Endodermal cell (in vitro differentiated cells): ENCODE results near the genes MTF1 and MACF1.

DNA sequence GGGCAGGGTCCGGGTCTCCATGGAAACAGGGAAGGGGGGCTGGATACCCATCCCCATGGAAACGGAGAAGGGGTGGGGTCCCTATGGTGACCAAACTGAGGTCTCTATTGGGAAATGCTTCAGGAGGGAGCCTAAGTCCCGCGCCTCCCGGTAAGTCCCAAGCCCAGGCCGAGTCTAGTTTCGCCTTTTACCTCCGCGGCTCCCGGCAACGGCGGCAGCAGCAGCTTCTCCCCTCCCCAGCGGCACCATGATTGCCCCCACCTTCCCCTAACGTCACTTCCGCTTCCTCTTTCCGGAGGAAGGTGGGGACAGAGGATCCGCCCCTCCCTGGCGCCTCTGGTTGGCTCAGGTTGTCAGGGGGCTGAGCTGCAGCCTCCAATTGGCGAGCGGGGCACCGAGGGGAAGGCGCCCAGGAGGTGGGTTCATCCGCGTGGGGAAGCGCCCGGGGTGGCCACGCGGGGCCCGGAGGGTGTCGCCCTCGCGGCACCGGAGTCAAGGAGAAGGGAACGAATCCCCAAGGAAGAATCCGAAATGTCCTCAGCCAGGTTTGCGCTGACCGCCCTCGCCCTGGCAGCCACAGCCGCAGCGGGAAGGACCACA is at the start of gene MTF1:
Gene MTF1 (minus strand): TSS at position 253 of the 600 bp plus-strand sequence.
- PRO-cap = bidirectional peak, plus-strand start at position 425 of the sequence, minus-strand start at position 253 of the sequence

DNA sequence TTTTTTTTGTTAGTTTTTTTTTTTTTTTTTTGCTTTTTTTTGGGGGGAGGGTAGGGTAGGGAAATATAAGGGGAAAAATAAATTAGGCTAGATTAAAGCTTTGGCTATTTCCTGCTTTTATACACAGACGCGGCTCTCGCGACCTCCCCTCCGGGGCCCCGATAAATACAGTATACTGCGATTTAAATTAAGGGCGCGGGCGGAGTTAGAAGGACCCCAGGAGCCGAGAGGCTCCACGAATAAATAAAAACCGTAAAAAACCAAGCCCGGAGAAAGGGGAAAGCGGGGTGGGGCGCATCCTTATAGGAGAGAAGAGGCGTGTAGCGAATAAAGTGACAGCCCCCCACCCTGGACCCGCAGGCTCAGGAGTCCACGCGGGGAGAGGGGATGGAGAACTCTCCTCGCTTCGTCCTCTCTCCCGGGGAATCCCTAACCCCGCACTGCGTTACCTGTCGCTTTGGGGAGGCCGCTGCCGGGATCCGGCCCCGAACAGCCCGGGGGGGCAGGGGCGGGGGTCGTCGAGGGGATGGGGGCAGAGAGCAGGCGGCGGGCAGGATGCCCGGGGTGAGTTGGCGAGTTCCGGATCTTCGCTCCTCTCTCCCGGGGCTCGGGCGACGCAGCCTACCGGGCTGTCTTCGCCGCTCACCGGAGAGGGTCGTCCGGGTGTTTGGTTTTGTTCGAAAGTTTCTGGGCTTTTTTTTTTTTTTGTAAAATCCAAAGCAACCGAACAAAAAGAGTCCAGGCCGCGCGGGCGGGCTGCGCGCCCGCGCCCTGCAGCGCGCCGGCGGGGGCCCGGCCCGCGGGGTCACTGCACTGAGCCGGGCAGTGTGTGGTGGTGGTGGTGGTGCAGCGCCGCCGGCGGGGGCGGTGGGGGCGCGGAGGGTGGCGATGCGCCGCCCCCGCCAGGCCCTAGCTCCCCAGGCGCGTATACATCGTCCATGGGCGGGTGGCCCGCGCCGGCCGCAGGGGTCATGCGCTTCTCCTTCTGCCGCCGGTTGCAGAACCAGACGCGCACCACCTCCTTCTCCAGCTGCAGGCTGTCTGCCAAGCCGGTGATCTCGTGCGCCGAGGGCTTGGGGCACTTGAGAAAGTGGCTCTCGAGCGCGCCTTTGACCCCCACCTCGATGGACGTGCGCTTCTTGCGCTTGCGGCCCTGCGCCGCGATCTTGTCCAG is 1.6 kb downstream of the POU3F1 start:
- PRO-cap = no peak

- PRO-cap = no peak
Observed at GRCh38 chr1:38243236-38243669, 196.7 kb upstream of the POU3F1 start.

- PRO-cap = no peak
Observed at GRCh38 chr1:38558017-38558827, 301.4 kb downstream of the RRAGC start.

DNA sequence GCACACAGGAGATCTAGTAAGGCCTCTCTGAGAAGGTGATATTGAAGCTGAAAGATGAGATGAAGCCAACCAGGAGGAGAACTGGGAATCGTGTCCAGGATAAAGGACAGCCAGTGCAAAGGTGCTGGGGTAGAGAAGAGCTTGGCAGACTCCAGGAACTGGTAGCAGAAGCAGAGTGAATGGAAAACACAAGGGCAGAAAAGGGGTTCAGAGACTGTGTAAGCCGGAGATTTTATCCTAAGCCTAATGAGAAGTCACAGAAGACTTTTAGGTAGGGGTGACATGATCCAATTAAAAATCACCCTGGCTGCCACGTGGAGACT is 279.8 kb downstream of the RRAGC start:
- PRO-cap = unidirectional peak, minus-strand start at position 220 of the sequence

DNA sequence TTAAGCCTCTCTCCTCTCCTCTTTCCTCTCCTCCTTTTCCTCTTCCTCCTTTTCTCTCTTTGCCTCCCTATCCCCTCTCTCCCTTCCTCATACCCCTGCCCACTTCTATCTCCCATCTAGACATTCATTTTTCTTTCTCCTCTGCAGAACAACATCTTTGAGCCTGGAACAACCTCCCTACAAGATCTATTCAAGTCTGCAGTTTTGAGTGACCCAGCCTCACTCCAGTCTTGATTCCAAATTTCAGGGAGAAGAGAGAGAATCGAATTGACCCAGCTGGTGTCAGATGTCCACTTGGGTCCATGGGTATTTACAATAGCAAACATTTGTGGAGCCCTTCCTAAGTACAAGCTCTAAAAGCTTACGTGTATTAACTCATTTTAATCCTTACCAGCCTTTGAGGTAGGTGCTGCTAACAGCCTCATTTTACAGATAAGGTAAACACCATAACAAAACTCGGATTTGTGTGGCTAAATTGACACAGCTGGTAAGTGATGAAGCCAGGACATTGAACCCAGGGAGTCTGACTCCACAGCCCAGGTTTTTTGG is 138.5 kb downstream of the RRAGC start:
- PRO-cap = no peak

DNA sequence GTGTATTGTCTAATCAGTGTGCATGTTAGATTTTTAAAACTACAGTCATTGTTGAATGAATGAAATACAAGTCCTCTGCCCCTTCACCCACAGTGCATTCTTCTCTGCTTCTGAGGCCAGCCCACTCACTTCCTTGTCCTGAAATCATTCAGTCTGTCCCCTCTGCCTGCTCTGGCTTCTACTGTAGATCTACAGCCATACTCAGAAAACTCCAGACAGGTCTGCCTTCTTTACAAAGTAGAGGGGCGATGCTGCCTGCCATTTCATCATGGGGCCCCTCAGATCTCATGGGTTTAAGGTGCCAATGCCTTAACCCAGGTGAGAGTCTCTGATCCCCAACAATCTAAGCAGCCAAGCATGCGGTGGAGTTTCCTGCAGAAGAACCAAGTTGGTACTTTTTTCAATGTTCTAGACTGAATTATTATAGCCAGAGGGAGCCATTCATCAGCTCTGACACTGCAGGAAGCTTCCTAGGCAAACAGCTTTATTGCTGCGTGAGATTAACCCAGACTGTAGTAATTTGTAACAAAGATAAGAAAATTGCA is 135.6 kb downstream of the RRAGC start:
- PRO-cap = no peak

DNA sequence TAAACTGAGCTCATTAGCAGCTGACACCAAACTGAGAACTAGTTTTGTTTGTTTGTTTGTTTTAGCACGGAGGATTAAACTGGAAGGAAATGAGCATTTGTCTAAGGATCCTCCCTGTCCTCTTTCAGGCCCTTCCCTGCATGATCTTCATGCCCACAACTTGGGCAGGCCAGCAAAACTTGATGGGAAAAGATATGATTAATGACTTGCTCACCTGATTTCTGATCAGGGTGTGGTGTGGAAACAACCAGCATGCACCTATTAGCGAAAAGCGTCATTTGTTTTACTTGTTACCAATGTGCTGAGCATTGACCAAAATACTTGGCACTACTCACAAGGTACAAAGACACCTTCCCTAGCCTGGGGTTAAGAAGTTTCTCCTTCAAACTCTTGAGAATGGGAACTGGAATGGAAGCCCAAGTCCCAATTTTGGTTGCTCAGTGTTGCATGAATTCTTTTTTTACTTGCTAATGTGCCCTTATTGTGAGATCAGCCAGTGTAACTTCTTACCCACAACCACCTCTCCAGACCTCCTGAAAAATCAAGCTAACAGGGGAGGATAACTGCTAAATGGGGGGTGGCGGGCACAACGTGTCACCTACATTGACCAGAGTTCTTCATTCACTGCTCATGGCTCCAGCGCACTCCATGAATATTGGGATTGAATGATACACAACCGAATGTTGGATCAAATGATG is 77.6 kb downstream of the NDUFS5 start:
- PRO-cap = no peak

DNA sequence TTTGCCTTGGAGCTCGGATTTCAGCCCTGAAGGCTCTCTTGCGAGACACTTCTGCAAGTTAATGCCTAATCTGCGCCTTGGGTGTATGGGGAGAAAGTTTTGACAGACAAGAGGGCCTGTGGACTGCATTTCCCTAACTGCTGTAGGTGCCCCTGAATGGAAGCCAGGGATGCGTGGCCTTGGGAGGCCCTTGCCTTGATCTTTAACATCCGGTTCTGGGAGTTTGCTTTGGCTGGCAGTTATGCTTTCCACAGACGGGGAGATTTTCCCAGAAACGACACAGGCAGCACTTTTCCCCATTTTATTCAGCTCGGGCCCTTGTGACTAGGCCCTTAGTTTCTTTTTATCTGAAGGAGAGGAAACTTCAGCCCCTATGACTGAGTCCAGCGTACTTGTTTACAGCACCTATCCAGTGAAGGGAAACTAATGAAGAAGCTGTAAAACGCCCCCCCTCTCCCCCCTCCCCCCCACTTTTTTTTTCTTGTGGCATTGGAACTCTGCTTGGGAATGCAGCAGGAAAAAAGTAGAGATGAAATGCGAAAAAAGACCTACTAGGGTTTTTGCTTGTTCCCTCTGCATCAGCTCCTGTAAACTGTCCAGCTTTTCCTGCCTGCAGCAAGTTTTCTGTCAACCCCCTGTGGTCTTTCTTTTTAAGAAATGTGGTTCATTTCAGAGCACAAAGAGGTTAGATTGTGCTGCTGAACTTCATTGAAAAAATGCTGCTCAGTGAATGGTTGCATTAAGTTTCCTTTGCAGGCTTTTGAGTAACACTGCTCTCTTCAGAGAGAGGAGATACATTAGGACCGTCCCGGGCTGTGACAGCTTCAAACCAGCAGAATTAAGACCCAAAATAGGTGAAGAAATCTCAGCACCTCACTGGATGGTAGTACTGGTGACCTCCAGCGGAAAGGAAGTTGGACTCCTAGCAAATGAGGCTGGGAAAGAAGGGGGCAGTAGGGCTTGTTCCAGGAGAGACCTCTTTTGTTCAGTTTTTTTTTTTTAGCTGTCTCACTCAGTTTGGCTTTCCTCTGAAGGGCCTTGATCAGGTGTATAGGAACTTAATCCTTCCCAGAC is 80.5 kb downstream of the NDUFS5 start:
- PRO-cap = no peak

DNA sequence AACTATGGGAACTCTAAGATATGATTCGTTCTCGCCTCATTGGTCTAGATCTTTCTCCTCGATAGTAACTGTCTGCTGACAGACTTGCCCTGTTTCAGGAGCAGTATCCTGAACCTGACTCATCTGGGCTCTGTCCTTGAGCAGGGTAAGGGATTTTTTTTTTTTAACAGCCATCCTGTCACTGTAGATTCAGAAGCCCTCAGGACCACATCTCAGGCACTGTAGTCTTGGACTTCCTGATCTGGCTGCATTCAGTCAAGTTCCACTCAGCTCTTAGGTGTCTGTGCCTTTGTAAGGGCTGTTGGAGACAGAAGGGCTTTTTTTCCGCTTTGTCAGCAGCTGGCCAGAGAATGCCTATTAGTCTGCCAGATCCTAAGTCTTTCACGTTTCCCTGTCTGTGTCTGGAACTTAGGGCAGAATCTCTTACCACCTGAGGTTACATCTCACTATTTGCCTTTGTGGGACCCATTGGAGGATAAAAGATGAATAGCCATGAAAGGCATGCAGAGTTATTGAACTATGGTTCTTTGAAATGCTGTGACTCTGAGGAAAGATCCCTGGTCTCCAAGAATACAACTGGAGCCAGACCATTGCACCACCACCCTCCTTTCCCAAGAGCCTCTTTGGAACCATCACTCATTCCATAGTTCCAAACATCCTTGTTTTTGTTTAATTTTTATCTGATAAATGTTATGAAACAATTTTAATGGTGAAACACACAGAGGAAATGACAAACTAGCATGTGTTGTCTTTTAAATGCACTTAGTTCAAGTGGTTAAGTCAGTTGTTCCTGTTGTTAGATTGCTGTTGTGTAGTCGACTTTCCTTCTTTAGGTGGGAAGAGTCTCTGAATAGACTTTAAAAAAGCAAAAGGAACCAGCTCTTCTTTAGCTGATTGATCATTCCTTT is 49.7 kb upstream of the MACF1 start:
- PRO-cap = no peak

GRCh38 chr1:39158194-39159018 is 46.1 kb upstream of the MACF1 start:
- PRO-cap = bidirectional peak, plus-strand start at chr1:39158883, minus-strand start at chr1:39158702

- PRO-cap = no peak
Observed at GRCh38 chr1:39183621-39184415, 20.7 kb upstream of the MACF1 start.

DNA sequence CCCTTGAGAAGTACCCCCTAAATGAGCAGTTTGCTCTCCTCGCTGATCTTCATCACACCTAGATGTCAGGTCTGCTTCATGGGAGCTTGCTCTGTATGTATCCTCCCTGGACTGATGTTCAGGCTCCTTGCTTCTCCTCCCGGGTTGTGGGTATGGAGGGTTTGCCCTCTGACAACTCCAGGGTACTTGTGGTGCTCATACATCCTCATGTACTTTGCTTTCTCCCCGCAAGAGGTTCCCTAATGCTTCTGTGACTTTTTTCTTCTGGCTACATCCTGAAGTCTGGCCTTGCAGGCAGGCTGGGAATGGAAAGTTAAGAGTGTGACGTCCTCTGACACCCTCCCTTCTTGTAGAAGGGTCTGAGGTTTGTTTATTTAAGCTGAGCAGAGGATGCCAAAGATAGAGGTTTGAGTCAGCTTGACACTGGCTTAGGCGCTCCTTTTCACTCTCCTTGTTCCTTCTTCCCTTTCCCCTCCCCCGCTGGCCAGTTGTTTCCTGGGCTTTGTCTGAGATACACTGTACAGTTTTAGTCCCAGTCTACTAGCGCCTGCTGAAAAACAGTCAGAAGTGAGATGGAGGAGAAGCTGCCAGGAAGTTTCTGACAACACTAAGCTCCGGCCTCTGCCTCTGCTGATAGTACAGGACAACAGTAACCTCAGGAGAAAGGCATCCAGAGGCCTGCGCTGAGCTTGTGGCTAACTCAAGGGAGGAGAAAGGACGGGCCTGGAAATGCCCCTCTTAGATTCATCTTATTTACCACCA is at the start of gene MACF1:
Gene MACF1 (plus strand): TSS at position 402 of the 762 bp plus-strand sequence.
- PRO-cap = no peak

DNA sequence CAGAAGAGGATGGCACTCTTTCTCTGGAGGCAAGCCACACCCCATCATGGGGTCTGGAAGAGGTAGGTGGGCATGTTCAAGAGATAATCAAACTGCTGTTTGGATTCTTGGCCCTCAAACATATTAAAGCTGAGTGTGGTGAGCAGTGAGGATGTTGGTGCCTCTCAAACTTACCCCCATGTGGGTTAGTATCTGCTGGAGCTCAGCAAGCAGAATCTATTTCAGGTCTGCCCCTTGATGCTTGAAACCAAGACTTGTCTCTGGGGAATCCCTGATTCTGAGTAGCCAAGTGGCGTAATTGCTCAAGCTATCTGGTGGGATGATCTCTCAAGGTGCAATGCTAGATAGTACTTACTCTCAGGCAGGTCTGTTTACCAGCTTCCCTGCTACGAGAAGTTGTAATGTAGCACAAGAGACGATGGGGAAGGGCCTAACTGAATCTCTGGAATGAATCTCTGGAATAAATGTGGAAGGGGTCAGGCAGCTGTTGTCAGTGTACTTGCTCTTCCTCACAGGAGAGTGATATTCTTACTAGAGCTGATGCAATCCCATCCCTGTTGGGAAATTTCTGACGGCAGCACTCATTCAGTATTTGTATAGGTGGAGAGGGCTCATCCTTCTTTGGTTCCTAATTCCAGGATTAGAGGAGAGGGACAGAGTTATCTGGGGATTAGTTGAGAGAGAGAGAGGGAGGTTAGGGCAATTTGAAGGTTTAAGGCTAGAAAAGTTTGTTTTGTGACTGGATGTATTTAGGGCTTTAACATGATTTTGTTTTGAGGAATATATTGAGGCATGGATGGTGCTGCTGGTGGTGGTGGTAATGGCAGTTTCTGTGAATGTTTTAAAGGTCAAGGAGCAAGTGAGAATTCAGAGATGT is 65.4 kb downstream of the MACF1 start:
- PRO-cap = no peak

DNA sequence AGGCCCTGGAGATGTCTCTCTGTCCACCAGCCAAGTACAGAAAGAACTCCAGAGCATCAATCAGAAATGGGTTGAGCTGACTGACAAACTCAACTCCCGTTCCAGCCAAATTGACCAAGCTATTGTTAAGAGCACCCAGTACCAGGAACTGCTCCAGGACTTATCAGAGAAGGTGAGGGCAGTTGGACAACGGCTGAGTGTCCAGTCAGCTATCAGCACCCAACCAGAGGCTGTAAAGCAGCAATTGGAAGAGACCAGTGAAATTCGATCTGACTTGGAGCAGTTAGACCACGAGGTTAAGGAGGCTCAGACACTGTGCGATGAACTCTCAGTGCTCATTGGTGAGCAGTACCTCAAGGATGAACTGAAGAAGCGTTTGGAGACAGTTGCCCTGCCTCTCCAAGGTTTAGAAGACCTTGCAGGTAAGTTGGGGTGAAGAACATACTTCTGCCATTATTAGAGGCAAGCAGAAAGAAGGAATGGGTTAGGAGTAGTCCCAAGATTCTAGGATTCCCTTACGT is 105.9 kb upstream of the BMP8A start:
- PRO-cap = no peak

DNA sequence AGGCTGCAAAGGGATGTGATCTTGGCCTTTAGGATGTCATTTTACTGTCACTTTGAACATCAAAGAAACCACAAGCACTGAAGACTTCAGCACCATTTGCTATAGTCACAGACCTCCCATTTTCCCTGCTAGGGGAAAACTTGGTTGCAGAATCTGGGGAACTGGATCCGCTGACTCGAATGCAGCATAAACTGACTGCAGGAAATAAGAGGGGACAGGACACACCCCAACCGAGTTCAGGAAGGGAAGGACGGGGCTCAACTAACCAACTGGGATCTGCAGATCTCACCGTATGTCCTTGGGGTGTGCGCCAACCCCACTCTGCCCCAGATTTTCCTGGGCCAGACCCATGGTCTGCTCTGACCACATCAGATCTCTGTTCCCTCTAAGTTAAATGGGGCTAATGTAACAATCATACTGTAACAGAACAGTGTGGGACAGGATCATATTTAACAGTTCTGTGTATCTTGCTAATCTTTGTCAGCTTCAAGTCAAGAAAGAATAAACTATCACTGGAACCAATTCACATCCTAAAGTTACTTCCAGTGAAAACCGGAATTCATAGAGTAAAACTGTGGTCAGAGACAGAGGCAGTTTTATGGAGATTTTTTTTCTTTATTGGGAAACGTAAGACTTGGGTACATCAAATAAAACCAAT is 16.2 kb downstream of the PABPC4 start:
- PRO-cap = no peak

DNA sequence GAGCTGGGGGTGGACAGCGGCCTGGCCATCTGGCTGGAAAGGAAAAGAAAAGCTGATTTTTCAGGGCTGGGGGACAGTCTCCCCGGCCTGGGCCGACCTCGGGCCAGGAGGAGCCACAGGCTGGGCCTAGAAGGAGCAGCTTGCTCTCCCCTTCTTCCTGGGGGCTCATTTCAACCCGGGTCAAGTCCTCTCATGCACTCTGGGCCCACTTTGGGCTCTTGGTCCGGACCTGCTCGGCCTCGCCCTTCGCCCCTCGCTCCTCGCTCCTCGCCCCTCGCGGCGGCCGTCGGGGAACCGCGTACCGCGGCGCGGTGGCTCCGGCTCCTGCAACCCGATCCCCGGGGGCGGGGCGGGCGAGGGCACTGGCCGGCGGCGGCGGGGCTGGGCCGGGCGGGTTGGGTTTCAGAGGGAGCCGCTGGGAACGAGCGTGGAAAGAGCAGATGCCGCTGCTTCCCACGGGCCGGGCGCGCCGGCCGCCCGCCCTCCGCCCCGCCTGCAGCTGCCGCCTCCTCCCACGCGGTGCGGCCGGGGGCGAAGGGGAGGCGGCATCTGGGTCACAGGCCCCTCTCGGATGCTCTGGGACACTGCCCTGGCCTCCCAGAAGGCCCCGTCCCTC is 6.7 kb downstream of the HEYL start:
- PRO-cap = bidirectional peak, plus-strand start at position 405 of the sequence, minus-strand start at position 275 of the sequence

DNA sequence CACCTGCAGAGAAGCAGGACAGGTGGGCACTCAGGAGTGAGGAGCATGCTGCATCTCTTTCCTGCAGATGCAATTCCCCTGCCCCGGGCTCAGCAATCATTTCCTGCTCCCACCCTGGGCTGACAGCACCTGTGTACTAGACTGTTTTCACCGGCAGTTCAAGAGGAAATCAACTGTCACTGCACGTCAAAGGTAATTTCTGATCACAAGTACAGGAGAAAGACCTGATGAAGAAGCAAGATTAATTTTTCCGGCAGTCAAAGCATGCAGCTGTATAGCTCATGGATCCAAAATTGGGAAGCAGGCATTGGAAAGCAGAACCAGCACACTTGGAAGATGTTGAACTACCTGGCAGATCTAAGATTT is 8.9 kb upstream of the NT5C1A start:
- PRO-cap = no peak

DNA sequence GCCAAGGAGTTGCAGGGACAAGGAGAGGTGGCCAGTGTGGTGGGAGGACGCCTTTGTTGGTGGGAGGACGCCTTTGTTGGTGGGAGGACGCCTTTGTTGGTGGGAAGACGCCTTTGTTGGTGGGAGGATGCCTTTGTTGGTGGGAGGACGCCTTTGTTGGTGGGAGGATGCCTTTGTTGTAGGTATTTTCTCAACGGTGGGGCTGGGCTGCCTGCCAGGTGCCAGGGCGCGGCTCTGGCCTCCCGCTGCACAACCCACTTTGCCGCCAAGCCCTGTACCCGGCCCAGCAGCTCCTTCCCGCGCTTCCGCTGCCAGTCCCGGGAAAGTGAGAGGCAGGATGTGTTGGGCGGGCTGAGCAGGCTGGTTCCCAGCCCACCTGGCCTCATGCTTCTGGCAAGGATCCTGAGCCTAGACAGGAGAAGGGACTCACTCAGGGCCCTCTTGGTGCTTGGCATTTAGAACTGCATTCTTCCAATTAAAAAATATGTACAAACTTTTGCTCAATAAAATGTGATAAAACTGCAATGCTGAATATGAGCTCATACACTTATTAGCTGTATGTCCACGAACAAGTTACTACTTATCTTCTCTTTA is 30.9 kb upstream of the BMP8B start:
- PRO-cap = no peak

- PRO-cap = no peak
Observed at GRCh38 chr1:39825321-39826171, 36.9 kb upstream of the BMP8B start.